ENCODE results near the gene COG8.

GRCh38 chr16:68247262-68248388, 2.5 kb downstream of the PLA2G15 start:
- RRBS, result no CpG with 5 or more reads among the region's 13 CpGs

DNA sequence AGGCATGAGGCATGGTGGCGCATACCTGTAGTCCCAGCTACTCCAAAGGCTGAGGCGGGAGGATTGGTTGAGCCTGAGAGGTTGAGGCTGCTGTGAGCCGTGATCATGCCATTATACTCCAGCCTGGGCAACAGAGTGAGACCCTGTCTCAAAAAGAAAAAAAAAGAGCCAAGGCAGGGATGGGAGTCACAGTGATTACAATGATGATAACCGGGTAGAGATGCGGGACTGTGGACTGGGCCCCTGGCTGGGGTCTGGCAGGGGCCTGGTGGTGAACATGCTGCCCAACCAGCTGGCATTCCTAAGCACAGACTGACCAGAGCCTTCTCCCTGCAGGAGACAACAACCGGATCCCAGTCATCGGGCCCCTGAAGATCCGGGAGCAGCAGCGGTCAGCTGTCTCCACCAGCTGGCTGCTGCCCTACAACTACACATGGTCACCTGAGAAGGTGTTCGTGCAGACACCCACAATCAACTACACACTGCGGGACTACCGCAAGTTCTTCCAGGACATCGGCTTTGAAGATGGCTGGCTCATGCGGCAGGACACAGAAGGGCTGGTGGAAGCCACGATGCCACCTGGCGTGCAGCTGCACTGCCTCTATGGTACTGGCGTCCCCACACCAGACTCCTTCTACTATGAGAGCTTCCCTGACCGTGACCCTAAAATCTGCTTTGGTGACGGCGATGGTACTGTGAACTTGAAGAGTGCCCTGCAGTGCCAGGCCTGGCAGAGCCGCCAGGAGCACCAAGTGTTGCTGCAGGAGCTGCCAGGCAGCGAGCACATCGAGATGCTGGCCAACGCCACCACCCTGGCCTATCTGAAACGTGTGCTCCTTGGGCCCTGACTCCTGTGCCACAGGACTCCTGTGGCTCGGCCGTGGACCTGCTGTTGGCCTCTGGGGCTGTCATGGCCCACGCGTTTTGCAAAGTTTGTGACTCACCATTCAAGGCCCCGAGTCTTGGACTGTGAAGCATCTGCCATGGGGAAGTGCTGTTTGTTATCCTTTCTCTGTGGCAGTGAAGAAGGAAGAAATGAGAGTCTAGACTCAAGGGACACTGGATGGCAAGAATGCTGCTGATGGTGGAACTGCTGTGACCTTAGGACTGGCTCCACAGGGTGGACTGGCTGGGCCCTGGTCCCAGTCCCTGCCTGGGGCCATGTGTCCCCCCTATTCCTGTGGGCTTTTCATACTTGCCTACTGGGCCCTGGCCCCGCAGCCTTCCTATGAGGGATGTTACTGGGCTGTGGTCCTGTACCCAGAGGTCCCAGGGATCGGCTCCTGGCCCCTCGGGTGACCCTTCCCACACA, 5.1 kb upstream of the SLC7A6 start:
- RRBS, result no CpG with 5 or more reads among the region's 33 CpGs

DNA sequence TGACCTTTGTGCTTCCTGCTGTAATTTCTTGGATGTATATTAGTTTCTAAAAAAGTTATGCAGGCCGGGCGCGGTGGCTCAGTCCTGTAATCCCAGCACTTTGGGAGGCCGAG, 1.4 kb downstream of the SLC7A6 start:
- RRBS, result 27% methylated on average over 1 of the region's 4 CpGs

DNA sequence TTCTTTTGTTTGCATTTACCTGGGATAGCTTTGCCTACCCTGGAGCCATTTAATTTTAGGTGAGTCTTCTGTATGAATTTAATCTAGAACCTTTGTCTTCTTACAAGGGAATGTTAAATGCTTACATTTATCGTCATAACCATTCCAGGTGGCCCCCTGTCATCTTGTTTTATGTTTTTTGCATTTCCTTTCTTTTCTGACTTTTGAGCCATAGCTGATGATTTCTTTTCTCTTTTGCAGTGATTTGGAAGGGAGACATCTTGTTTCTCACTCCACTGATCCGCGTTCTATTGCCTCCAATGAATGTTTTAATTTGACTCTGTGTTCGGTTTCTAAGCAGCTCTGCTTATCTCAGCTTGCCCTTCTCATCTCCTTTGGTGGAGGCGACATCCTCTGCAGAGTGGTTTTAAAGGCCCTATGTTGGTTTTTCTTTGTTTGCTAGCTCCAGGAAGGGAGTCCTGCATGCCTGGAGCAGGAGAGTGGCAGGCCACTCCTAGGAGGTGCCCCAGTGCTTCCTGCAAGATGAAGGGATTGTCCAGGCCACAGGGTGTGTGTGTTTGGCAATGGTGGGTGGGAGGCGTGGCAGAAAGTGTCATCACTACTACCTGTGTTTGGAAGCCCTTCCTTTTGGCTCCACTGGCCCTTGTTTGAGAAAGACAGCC, 13.7 kb downstream of the SMPD3 start:
- RRBS, result no CpG with 5 or more reads among the region's 6 CpGs

GRCh38 chr16:68529897-68530831, 8.9 kb upstream of the ZFP90 start:
- RRBS, result 3% methylated on average over 24 of the region's 63 CpGs

- RRBS, result no CpG with 5 or more reads among the region's 3 CpGs
Observed at GRCh38 chr16:68636669-68637020, 8.5 kb upstream of the CDH3 start.

- RRBS, result no CpG with 5 or more reads among the region's 13 CpGs
Observed at GRCh38 chr16:68819094-68819610, 24.2 kb upstream of the TANGO6 start.

DNA sequence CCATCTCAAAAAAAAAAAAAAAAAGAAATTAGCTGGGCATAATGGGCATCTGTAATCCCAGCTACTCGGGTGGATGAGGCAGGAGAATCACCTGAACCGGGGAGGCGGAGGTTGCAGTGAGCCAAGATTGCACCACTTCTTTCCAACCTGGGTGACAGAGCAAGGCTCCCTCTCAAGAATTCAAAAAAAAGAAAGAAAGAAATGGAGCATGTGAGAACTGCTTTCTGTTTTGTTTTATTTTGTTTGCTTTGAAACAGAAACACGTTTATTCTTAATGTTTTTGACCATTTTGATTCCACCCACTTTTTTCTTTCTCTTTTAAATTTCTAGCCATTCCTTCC, 47.9 kb downstream of the TANGO6 start:
- RRBS, result no CpG with 5 or more reads among the region's 4 CpGs

DNA sequence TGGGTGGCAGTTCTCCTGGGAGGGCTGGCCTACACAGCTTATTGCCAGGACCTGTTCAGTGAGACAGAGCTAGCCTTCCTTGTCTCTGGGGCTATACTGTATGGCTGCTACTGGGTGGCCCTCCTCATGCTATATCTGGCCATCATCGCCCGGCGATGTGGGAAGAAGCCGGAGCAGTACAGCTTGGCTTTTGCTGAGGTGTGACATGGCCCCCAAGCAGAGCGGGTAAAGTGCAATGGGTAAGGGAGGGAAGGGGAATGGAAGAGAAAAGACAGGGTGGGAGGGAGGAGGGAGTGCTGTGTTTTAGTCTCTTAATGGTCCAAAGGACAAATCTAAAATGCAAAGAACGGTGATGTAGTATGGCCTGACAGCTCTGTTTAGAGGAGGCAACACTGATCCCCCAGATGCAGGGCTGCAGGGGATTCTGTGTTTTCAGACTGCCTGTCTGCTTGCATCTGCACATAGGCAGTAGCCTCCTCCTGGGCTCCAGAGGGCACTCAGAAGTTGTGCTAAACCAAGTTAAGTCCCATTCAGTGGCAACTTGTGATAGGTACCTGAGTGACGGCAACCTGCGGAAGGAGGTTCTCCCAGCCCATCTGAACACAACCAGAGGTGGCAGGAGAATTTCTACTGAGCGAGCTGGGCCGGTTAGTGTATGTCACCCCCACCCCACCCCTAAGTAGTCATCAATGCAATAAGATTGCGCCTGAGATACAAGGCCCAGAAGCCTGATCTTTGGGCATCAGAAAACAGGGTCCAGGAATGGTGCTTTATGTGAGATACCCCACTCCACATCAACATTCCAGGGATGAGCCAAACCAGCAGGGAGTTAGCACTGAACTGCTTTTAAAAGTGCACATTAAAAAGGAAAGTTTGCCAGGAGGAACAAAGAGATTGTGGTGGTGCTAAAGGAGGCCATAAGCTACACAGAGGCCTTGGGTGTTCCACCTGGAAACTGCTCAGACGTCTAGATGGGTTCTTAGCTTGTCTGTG, 9.9 kb downstream of the HAS3 start:
- RRBS, result no CpG with 5 or more reads among the region's 12 CpGs

DNA sequence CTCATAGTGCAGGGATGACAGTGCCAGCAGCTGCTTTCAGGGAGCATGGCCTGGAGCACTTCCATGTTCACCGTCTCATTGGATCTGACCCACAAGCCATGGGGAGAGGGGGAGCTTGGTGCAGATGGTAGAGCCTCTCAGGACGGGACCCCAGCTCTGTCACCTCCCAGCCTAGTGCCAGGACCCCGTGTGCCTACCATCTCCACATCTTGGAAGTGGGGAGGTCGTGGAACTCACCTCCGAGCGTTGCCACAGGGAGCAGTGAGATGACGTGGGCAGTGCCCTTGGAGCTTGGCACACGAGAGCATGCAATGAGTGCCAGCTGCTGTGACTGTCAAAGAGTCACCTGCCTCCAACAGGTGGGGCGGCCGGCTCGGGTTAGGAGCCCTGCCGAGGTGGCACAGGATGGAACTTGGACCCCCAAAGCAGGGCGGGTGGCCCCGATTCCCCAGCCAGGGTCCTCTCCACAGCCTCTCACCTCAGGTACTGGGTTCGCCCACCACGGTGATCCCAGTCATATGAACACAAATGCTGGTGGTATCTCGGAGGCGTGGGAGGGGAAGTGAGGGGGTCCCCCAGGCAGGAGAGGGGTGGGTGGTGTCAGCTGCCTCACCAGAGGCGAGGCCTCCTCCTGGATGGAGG, 5.4 kb downstream of the VPS4A start:
- RRBS, result no CpG with 5 or more reads among the region's 19 CpGs

DNA sequence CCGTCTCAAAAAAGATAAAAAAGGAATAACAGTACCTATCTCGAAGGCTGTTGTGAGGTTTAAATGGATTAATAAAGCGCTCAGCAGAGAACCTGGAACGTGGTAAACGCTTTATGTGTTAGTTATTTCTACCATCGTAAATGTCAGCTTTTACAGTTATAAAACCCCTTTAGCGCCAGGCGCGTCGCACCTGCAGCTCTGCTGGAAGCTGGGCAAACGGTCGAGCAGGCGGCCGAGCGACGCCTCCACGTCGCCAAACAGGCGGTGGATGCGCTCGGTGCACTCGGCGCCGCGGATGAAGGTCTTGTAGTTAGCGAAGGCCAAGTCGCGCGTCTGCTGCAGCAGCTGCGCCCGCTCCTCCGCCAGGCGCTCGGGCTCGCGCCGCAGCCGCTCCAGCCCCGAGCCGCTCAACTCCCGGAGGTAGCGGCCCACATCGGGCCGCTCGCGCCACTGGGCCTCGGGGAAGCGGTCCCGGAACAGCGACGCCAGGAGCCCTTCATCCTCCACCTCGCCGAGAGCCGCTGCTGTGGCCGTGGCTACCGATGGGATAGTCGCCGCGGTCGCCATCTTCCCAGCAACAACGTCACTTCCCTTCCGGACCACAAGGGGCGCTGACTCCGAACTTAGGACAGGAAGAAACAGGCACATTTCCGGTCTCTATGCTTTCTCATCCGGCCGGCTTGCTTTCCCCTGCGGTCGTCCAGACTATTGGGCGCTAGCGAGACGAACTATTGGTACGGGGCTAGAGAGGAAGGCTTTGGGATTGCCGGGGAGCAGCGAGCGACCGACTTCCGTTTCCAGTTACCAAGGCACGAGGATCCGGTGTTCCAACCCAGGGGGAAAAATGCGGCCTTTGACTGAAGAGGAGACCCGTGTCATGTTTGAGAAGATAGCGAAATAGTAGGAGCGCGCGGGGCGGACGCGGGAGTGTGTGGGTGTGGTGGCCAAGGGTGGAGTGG, at the start of gene COG8:
Gene COG8 (minus strand): TSS at position 579 of the 959 bp plus-strand sequence.
- RRBS, result 2% methylated on average over 20 of the region's 89 CpGs

GRCh38 chr16:69407655-69408135, 16.7 kb upstream of the CYB5B start:
- RRBS, result no CpG with 5 or more reads among the region's 4 CpGs

- RRBS, result no CpG with 5 or more reads among the region's 4 CpGs
Observed at GRCh38 chr16:69514276-69514690, 51.5 kb upstream of the NFAT5 start.

GRCh38 chr16:69569247-69569716, 3.5 kb downstream of the NFAT5 start:
- RRBS, result no CpG with 5 or more reads among the region's 6 CpGs

- RRBS, result no CpG with 5 or more reads among the region's 2 CpGs
Observed at GRCh38 chr16:69600656-69601108, 34.9 kb downstream of the NFAT5 start.

GRCh38 chr16:69692435-69693118, 33.8 kb downstream of the NQO1 start:
- RRBS, result no CpG with 5 or more reads among the region's 4 CpGs

- RRBS, result no CpG with 5 or more reads among the region's 12 CpGs
Observed at GRCh38 chr16:69725755-69726054, 655 bp downstream of the NQO1 start.

DNA sequence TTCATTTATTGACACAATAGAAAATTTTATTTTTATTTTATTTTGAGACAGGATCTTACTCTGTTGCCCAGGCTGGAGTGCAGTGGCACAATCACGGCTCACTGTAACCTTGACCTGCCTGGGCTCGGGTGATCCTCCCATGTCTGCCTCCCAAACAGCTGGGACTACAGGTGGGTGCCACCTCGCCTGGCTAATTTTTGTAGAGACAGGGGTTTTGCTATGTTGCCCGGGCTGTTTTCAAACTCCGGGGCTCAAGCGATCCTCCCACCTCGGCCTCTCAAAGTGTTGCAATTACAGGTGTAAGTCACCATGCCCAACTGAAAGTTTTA, 2.0 kb downstream of the WWP2 start:
- RRBS, result no CpG with 5 or more reads among the region's 7 CpGs

GRCh38 chr16:69859550-69860198, 91.5 kb upstream of the CLEC18A start:
- RRBS, result no CpG with 5 or more reads among the region's 16 CpGs

Data from amniotic epithelial cell (primary cell).